ENCODE measurements around a stretch of chr19.

GRCh38 chr19:12943281-12944670 is 1.9 kb upstream of the RAD23A start:
- RRBS: no CpG with 5 or more reads among the region's 28 CpGs

DNA sequence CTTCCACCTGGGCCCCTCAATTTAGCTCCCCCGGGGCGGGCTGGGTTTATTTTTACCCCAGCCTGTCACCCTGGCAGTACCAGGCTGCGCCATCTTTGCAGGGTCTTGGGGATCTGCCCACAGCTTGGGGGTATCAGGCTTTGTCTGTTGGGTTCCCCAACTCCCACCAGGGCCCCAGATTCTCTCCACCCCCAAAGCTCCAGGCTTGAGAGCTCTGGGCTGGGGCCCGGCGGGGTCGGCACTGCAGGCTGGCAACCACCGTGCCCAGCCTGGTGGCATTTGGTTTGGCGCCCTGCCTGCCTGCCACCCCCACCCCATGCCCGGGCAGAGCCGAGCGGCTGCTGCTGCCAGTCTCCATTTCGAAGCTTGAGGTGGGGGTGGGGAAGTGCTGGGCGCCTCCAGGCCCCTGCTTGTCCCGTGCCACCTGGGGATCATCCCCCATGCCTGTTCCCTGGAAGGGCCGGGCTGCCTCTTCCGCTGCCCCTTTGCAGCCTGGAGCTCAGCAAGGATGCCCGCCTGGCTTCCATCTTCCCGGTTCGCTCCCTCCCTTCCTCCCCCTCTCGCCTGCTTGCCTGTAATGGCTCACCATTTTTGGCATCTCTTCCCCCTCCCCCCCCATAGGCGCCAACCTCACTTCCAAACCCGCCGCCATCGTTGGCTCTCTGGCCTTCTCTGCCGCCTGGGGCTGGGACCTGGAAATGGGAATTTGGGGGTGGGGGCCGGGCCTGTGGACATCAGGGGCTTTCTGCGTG is 11.5 kb downstream of the NFIX start:
- RRBS: 56% methylated on average over 10 of the region's 27 CpGs

- RRBS: 27% methylated on average over 6 of the region's 16 CpGs
Measured at GRCh38 chr19:13016978-13017459, 21.7 kb downstream of the NFIX start.

GRCh38 chr19:13022513-13022793 is 27.2 kb downstream of the NFIX start:
- RRBS: no CpG with 5 or more reads among the region's 11 CpGs

DNA sequence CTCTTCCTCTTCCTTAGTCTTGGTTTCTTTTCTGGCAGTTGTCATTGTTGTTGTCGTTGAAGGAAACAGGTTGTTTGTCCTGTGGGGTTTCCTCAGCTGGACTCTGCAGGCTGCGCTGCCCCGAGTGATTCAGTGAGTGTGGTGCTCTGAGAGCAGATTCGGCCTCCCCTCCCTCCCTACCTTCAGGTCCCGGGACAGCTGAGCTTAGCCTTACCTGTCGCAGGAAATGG is 34.1 kb downstream of the NFIX start:
- RRBS: no CpG with 5 or more reads among the region's 6 CpGs

DNA sequence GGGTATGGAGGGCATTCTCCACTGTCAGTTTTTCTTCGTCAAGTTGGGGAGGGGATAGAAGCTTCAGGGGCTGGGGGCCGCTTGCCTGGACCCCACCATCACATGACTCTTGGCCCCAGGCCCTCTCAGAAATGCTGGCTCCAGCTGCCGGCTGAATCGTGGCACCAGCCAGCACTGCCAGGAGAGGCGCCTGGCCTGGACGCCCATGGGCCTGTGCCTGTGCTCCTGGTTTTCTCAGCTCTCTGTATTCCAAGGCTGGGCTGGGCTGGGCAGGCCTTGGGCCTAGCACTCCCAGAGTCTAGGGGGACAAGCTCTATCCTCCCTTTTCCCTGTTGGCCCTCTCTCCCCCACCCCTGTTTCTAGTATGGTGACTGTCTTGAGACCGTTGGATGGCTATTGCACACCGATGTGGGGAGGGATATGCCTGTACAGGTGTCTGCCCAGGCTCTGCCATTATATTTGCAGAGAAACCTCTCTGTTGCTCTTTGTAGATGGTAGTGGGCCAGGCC is 38.5 kb downstream of the LYL1 start:
- RRBS: no CpG with 5 or more reads among the region's 8 CpGs

DNA sequence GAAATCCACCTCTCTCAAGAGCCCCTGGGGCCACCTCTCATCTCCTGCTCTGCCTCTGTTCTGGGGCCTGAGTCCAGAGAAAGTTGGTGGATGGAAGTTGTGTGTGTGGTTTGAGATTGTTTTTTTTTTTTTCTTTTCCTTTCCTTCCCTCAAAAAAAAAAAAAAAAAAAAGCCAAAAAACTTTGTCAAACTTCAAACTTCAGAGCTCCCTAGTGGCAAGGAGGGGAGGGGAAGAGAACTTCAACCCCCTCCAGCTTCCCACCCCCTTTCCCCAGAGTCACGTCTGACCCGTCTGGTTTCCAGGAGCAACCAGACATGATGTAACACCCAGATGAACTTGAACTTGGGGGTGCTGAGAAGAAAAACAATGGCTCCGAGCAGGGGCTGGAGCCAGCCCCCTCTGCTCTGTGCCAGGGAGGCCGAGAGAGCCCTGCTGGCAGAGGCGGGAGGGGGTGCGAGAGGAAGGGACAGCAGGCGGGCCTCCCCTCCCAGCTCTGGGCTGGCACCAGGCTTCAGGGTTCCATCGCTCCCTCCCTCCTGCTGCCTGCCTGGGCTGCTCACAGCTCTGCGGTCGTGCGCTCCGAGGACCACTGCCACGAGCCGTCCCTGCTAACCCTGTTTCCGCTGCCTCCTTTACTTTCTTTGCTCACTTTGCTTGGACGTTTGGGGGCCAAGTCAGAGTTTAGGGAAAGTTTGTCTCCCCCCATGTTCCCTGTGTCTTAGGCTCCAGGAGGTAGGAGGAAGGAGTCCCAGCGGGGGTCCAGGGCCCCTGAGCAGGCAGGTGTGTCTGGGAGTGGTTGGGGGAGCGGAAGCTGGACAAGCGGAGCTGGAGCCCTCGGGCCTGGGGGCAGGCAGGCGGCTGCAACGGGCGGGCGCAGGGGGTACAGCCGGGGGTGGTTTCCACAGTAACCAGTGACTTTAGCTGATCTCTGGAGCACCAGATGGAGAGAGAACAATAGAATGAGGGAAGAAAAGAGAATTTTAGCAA is 11.1 kb downstream of the LYL1 start:
- RRBS: no CpG with 5 or more reads among the region's 25 CpGs

- RRBS: 91% methylated on average over 5 of the region's 36 CpGs
Measured at GRCh38 chr19:13135590-13136107, 14.5 kb downstream of the STX10 start.

- RRBS: 93% methylated on average over 4 of the region's 18 CpGs
Measured at GRCh38 chr19:13137077-13137536, 13.1 kb downstream of the STX10 start.

- RRBS: 2% methylated on average over 7 of the region's 28 CpGs
Measured at GRCh38 chr19:13154718-13155450, 4.7 kb downstream of the IER2 start.

GRCh38 chr19:13208353-13209020 is 58.3 kb downstream of the IER2 start:
- RRBS: 49% methylated on average over 21 of the region's 48 CpGs

- RRBS: no CpG with 5 or more reads among the region's 9 CpGs
Measured at GRCh38 chr19:13632709-13633605, 114.7 kb upstream of the YJU2B start.

GRCh38 chr19:13696435-13696932 is 51.2 kb upstream of the YJU2B start:
- RRBS: no CpG with 5 or more reads among the region's 4 CpGs

GRCh38 chr19:13817470-13818582 is 22.6 kb downstream of the ZSWIM4 start:
- RRBS: 36% methylated on average over 9 of the region's 45 CpGs

DNA sequence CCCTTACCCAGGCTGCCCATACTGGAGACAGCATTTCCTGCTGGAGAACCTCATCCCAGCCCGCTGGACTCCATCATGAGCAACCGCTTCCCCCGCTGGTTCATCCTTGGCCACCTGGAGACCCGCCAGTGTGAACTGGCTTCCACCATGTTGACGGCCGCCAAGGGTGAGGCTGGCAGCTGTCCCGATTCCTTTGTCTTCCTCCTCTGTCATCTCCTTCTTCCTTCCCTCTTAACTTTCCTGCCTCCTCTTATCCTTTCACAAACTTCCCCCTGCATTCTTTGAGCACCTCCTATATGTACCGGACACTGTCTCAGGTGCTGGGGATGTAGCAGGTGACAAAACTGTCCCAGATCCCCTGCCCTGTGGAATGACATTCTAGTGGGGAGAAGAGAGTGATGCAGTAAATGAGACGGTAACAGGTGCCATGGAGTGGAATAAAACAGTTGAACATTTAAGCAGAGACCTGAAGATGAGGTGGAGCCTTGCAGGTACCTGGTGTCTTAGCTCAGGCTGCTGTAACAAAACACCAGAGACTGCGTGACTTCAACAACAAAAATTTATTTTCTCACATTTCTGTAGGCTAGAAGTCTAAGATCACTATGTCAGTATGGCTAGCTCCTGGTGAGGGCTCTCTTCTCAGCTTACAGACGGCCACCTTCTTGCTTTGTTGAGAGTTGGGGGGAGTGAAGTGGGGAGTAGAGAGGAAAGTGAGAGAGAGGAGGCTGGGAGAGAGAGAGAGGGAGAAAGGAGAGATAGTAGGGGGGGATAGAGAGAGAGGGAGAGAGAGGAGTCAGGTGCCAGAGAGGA is 28.3 kb downstream of the ZSWIM4 start:
- RRBS: no CpG with 5 or more reads among the region's 11 CpGs

GRCh38 chr19:13843256-13844055 is 33.5 kb upstream of the NANOS3 start:
- RRBS: 13% methylated on average over 3 of the region's 25 CpGs

DNA sequence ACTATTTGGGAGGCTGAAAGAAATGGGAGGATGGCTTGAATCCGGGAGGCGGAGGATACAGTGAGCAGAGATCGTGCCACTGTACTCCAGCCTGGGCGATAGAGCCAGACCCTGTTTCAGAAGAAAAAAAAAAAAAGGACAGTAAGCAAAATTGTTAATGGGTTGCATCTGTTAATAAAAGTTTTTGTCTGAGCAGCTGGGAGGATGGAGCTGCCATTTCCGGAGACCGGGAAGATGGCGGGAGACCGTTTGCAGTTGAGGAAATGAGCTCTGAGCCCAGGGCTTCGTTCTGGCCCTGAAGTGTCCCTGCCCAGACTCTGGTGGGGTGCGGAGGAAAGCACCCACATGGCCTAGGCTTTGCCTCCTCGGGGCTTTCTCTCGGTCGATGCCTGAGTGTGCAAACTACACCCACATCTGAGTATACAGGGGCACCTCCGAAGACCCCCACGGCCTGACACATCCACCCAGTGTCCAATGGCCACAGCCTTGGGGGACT is 15.6 kb upstream of the NANOS3 start:
- RRBS: no CpG with 5 or more reads among the region's 15 CpGs

DNA sequence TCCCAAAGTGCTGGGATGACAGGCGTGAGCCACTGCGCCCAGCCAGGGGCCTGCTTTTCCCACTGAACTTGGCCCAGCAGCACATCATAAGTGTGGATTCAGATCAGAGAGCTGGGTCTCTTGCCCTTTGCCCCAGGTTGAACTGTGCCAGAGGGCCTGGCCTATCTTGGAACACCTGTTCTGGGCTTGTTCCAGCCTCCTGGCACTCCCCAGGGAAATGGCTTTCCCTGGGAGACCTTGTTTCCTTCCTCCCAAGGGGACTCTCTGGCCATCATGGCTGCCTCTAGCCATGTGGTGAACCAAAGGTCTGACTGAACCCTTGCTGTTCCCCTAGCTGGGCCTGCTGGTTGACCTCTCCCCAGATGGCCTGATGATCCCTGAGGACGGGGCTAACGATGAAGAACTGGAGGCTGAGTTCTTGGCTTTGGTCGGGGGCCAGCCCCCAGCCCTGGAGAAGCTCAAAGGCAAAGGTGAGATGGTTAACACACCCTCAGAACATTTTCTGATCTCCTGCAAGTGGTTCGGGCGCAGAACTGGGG is 3.6 kb downstream of the CC2D1A start:
- RRBS: no CpG with 5 or more reads among the region's 7 CpGs

DNA sequence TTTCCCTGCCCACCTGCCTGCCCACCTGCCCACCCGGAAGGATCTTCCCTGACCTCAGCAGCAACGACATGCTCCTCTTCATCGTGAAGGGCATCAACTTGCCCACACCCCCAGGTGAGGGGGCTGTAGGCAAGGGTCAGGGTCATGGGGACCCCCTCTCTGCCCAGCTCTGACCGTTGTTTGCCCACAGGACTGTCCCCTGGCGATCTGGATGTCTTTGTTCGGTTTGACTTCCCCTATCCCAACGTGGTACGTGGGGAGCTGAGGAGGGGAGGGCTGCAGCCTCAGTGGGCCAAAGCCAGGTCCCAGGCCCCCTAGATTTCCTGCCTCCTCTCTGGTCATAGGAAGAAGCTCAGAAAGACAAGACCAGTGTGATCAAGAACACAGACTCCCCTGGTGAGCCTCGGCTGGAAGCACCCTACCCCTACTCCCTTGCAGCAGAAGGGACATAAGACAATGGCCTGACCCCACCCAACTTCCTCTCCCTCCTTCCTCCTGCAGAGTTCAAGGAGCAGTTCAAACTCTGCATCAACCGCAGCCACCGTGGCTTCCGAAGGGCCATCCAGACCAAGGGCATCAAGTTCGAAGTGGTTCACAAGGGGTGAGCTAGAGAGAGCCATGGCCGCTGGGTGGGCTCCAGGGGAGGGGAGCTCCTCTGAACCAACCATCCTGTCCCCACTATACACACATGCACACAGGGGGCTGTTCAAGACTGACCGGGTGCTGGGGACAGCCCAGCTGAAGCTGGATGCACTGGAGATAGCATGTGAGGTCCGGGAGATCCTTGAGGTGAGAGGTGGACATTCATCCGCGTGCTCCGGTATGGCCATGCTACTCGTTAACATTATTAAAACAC is 11.5 kb downstream of the PODNL1 start:
- RRBS: 86% methylated on average over 5 of the region's 20 CpGs

DNA sequence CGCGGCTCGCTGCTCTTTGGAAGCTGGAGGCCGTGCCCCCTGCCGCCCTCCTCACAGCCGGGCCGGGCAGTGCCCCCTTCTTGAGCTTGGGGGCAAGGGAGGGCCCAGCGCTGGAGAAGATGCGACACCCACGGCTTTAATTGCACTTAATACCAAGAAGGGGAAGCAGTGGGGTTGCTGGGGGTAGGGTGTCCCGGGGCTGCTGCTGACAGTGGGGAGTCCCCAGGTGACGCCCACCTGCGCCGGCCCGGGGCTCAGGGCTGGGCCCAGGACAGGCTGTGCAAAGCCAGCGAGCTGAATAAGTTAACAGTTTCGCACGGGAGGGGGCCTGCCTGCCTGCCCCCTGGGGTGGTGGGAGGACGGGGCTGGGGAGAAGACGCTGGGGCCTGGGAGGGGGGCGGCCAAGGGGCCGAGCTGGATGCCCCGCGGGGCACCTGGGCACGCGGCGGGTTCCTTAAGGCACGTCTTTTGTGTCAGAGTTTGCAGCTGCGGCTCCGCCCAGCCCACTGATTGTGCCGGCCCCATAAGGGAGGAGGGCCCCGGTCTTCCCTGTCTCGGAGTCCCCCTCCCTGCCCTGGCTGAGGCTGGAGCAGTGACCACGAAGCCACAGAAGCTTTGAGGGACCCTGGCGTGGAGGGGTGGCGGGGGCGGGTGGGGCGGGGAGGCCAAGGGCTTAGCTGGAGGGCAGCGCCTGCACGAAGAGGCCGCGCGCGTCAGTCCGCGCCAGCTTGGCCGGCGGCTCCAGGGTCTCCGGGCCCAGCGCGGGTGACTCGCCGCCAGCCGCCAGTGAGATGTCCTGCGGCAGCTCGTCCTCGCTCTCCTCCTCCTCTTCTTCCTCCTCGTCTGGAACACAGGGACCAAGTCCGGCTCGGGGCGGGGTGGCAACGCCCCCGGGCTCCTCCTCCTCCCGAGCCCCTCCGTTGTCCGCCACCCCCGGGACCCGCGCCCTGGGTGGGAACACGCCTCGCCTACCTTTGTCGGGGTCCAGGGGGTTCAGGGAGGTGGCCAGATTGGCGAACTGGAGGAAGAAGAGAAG is 10.0 kb downstream of the DCAF15 start:
- RRBS: 21% methylated on average over 17 of the region's 73 CpGs

All from non-pigmented ciliary epithelial cell (primary cell).